ENCODE measurements around a stretch of chr3.

- PRO-cap, result no peak
Observed at GRCh38 chr3:194321658-194321942, 29.5 kb downstream of the CPN2 start.

DNA sequence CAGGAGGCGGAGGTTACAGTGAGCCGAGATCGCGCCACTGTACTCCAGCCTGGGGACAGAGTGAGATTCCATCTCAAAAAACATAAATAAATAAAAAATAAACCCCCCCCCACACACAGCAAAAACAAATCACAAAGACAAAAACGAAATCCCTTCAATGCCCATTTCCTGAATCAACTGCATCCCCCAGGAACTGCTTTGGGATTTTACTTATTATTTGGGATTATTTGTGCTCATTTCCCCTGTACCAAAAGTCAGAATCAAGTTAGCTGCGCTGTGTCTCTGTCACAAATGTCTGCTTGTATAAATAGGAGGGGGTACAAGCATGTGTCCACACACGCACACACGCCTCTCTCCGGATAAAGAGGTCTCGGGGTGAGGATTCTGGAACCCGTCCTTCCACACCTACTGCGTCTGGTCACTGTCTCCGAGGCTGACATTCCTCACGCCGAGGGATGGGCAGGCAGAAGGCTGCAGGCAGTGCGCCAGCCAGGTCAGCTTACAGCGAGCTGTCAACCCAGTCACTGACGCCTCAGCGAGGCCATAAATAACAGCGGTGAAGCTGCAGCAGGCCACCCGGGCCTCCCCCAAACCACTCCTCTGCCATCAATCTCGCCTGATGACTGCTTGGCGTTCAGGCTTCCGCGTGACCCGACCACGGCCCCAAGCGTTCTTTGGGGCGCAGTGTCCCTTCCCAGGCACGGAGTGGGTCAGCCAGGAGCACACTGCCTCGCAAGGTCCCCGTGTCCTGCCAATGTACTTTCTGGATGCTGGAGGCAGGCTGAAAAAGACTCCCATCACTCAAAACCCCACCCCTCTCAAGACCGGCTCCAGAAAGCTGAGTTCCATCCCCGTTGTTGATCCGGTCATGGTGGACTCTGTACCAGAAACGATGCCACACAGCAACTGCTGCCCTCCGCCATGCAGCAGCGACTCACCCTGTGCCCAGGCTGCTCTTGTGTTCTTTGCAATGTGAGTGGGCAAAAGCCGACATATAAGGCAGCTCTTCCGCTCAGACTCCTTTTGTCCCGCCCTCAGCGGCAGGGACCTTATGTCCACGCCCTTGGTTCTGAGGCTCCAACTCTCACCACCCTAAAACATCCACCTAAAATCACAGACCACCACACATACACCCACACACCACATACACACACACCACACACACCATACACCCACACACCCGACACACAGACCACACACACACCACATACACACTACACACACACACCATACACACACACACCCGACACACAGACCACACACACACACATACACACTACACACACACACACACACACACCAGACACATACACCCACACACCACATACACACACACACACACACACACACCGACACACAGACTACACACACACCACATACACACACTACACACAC, 27.2 kb downstream of the CPN2 start:
- PRO-cap, result no peak

DNA sequence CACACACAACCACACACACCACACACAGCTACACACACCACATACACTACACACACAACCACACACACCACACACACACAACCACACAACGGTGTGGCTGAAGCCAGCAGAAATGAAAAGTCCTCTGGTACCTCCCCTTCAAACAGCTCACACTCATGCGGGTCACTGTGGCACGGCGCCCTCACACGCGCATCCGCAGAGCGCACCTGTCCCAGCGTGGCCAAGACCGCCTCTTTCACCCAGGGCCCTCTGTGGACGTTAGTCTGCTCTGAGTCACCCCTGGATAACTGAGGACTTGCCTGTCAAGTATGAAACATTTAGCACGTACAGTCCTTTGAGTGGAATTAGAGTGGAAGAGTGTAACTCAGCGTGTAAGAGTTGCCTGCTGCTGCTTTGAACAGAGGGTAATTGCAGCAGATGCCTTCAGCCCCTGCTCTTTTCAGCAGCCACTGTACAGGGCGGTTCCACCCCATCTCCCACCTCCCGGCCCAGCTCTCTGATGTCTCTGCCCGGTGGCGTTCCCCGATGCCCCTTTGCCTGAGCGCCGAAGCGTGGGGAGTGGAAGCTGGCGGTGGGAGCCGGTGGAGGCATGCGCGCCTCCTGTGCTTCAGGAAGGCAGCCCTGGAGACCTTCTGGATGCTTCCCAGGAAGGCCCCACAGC, 23.0 kb downstream of the CPN2 start:
- PRO-cap, result no peak

GRCh38 chr3:194332967-194334261, 17.7 kb downstream of the CPN2 start:
- PRO-cap, result no peak

GRCh38 chr3:194404094-194404733, 5.1 kb upstream of the GP5 start:
- PRO-cap, result no peak

DNA sequence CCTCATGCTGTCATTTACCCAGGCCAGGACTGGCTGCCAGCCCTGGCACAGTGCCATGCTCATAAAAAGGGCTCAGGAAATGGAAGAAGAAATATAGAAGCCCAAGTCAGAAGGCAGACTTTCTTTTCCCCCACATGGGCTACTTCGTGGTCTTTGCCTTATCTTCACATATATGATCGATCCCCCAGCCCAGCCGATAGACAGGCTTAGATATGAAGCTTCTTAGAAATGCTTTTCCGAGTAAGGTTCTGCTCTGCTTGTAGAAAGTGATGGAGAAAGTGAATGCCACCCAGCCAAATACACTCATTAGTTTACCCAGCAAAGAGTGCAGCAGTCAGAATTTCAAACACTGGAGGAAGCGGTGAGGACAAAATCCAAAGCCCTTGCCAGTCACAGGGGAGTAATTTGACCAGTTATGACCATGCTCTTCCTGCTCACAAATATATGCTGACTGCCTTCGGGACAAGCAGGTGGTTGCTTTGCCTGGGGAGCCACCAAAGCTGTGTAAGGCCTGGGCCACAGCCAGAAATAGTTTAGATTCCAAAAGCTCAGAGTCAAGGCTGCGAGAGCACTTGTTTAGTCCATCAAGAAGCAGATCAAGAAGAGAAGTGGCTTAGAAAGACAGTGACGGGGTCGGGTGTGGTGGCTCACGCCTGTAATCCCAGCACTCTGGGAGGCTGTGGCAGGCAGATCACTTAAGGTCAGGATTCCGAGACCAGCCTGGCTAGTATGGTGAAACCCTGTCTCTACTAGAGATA, 50.9 kb upstream of the ATP13A3 start:
- PRO-cap, result no peak

DNA sequence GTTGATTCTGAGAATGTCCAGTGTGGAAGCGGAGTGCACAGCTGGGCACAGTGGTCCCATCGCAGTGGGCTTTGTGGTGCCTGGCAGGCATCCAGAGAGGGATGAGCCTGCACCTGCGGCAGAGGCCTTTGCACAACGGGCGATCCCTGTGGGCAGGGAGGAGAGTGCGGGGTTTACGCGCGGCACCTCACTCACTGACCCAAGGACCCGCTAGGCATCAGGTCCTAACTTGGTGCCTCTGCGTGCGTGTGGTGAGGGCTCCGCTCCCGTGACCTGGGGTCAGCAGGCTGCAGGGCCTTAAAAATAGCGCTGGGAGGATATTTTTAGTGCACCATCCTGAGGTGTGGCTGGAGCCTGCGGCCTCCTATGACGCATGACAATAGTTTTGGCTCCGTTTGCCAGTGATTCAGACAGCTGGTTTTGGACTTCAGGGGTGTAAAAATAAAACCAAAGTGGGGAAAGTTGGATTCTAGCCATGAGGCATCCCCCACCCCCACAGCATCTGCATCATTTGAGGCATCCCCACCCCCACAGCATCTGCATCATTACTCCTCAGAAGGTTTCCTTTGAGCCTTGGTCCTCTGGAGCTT, 139.0 kb downstream of the FAM43A start:
- PRO-cap, result no peak

- PRO-cap, result no peak
Observed at GRCh38 chr3:195070335-195070750, 200.6 kb downstream of the XXYLT1 start.

GRCh38 chr3:195117887-195118578, 152.9 kb downstream of the XXYLT1 start:
- PRO-cap, result no peak

DNA sequence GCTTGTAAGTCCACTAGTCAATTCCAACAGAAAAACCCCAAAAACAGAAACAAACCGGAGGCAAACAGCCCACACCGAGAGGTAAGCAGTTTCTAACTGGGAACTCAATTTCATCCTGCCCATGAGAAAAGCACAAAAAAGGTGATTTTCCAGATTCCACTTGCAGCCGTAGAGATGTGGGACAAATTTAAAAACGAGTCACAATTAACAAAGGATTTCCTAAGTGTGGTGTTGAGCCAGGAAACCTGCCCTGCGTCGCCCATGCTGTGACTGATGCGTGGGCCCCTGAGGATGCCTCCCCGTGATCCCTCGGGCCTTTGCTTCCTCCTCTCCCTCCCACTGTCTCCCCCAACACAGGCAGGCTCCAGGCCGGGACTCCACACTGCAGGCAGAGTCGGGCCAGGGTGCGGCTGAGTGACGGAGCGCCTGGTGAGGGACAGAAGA, 91.3 kb downstream of the XXYLT1 start:
- PRO-cap, result no peak

- PRO-cap, result no peak
Observed at GRCh38 chr3:195223103-195223845, 47.7 kb downstream of the XXYLT1 start.

DNA sequence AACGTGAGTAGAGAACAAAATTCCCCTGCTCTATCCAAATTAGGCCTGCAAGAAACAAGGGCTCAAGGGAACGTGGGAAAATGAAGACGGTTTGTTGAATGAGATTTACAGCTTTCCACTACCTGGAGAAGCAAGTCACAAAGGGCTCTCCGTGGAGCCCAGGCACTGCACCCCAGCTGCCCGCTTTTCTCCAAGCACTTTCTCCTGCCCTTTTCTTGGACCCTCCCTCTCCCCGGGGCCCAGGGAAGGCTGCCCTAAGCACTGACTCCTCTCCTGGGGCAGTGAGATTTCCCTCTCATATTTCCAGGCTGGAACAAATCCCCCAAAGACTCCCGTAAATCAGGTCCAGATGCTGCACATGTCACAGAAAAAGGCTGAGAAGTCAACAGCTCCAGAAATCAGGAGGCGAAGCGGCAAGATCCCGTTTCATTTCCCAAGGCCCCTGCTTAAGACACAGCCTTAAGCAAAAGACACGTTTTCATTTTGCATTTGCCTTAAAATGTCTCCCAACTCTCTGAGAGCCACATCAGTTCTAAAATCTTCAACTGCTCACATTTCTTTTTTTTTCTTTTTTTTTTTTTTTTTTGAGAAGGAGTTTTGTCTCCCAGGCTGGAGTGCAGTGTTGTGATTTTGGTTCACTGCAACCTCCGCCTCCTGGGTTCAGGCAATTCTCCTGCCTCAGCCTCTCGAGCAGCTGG, 17.9 kb downstream of the XXYLT1 start:
- PRO-cap, result no peak

DNA sequence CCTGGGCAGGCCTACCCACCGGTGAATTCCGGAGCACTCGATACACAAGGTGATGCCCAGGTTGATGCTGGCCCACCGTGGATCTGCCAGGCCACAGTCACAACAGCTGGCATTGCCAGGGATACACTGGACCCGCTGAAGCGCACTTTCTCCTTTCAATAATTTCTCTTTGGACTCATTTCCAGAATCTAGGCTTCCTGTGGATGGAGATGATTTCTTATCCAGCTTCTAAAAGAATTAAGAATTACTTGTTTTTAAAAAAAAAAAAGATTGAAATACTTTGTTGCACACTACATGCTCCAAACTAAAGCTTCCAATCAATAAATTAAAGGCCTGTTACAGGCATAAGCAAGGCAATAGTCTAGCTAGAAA, 31.0 kb upstream of the XXYLT1 start:
- PRO-cap, result no peak

GRCh38 chr3:195314917-195315451, 44.0 kb upstream of the XXYLT1 start:
- PRO-cap, result no peak

GRCh38 chr3:195393892-195394464, 48.8 kb downstream of the ACAP2 start:
- PRO-cap, result no peak

GRCh38 chr3:195446136-195446774, 3.4 kb upstream of the ACAP2 start:
- PRO-cap, result bidirectional peak, plus-strand start at chr3:195446549, minus-strand start at chr3:195446220

DNA sequence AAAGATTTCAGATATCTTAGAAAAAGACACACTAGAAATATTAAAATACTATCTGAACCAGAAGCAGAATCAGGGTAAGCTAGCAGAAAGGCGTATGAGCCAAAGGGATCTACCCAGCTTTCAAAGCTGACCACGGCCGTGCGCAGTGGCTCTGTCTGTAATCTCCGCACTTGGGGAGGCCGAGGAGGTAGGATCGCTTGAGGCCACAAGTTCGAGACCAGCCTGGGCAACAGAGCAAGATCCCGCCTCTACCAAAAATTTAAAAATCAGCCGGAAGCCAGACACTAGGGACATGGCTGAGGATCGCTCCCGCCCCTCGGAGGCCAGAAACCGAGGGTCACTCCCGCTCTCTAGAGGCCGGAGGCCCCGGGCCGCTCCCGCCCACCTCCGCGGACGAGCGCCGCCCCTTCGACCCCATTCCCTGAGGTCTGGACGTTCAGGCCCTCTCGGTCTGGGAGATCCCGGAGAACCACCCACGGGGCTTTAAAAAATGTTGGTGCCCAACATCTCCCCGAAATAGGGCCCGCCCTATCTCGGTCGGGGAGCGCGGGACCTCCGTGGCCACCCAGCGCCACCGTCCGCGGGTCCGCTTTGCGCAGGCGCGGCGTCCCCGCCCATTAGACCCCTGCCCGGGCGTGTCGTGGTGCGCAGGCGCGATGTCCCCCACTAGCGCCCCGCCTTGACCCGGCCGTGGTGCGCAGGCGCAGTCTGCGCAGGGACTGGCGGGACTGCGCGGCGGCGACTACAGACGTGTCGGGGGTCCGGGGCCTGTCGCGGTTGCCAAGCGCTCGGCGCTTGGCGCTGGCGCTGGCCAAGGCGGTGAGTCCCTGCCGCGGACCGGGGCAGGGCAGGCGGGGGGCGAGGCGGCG, 63.2 kb upstream of the MUC20 start:
- PRO-cap, result unidirectional peak, plus-strand start at position 262 of the sequence; bidirectional peak, plus-strand start at position 770 of the sequence, minus-strand start at position 593 of the sequence

- PRO-cap, result no peak
Observed at GRCh38 chr3:195689369-195690095, 31.2 kb upstream of the MUC20 start.

DNA sequence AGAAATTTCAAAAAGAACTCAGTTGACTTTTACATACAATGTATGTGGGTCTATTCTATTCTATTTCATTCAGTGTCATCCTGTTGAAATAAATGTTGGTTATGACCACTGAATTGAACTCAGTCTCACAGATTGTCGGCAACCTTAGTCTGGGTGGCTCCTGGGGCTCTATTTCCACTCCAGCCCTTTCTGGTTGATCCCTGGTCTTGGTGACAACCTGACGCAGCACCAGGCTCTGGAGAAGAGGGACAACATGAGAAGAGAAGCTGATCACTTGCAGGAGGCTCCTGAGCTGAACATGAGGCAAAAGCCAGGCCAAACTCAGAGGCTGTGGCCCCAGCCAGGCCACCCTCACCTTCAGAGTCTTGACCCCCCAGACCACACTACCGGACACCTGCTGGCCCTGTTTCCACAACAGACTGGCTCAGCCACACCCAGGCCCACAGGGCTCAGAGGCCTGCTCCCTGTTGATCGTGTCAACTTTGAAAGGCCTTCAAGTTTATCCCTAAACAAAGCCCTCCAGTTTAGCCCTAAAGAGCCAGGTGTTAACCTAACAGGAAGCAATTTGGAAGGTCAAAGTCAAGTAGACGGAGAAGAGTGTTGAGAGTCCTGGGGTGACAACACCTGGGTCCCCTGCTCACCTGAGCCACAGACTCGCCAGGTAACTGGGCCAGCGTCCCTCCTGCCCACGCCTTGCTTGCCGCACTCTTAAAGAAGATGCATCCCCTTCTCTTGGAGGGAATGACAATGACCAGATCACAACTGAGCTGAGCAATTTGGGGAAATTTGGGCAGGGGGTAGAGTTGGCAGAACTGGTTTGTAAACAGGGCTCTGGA, 15.5 kb upstream of the MUC20 start:
- PRO-cap, result no peak

- PRO-cap, result no peak
Observed at GRCh38 chr3:195839538-195840062, 27.9 kb upstream of the MUC4 start.